Measurements from ENCODE around the gene MBD3L2.

GRCh38 chr19:6458622-6459440 is 761 bp downstream of the SLC25A23 start:
- PRO-cap, result no peak
CAGE:
- cytosol, long polyA minus RNA, result no peak
- cytosol, long polyA plus RNA, result no peak
- long polyA plus RNA, result no peak
- nucleus, long polyA minus RNA, result no peak
- nucleus, long polyA plus RNA, result no peak

DNA sequence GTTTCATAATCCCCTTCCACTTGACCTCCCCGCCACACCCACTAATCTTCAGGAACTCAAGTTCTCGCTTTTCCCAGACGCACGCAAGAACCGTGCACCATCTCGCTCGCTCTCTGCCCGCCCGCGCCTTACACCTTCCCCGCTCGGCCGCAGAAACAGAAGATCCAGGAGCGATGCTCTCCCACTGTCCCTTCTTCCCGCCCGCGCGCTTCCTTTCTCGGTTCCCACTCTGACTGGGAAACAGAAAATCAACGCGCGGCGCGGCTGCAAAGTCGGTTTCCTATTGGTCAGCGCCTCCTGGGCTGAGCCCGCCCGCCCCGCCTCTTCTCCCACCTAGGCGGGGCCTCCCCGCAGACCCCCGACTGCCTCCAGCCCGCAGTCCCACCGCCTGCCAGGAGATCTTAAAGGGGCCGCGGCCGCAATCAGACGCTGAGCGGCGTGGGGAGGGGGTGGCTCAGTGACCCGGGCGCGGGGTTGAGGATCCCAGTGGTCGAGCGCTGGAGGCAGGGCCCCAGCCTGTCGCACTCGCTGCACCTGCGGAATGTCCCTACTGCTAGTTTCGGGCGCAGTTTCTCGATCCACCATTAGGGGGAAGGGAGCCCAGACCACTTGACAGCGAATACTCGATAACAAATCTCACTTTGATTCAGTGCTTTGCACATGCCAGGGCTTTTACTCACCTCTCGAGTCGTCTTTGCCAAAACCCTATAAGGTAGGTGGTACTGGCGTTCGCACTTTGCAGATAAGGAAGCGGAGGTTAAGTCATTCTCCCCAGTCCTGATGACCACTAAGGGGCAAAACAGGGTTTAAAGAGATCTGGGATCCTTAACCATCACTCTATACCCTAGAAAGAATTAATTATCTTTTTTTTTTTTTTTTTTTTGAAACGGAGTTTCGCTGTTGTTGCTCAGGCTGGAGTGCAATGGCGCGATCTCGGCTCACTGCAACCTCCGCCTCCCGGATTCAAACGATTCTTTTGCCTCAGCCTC is 767 bp upstream of the SLC25A23 start:
- PRO-cap, result no peak
CAGE:
- cytosol, long polyA minus RNA, result no peak
- cytosol, long polyA plus RNA, result no peak
- long polyA plus RNA, result no peak
- nucleus, long polyA minus RNA, result no peak
- nucleus, long polyA plus RNA, result no peak

DNA sequence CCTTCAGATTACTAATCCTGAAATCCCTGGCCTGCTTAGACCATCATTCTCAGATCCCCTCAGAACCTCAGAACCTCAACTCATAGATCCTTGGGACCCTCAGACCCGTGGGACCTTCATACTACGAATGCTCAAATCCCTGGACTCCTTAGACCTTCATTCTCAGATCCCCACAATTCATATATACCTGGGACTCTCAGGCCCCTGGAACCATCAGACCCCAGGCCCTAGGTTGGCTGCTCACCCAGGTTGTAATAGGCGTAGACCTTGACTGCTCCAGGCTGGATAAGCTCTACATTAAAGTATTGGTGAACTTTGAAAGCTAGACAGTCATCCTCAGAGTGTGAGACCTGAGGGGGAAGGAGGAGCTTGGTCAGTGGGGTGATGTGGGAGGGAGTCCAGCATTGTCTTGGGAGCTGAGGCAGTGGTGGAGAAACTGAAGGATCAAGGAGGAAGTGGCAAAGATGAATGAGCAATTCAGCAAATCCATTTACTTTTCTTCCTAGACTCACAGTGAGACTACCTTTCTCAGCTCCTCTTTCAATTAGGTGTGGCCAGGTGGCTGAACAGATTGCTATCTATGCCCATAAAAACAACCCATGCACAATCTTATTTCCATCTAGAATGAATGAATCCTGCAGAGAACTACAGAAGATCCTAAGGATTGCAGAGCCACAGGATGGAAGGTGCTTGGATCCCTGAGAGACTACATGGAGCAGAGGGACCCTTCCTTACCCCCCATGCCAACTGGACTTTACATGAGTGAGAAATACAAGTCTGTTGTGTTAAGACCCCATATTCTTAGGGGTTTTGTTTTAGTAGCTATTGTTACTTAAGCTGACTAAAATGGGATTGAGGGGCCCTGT is 10.2 kb upstream of the TNFSF14 start:
- PRO-cap, result no peak
CAGE:
- cytosol, long polyA minus RNA, result no peak
- cytosol, long polyA plus RNA, result no peak
- long polyA plus RNA, result no peak
- nucleus, long polyA minus RNA, result no peak
- nucleus, long polyA plus RNA, result no peak

DNA sequence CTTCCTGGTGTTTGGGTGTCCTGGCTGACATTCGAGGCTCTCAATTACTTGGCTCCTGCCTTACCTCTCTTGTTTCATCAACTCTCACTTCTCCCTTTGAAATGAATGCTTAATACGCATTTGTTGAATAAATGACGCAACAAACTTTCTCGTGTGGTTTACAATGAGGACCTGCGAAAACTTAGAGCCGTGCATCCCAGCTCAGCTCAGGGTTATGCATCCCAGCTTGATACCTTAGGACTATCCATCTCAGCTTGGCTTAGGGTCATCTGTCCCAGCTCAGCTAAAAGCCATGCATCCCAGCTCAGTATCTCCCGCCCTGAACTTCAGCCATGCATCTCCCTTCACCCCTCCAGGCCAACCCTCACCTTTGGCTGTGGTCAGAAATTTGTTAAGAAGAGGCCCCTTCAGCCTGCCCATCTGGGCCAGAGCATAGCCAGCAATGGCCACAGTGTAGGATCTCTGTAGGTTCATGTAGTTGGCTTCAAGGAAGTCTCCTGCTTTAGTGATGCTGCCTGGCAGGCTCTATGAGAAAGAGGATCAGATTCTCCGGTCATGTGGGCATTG is 16.5 kb upstream of the TNFSF14 start:
- PRO-cap, result no peak
CAGE:
- cytosol, long polyA minus RNA, result no peak
- cytosol, long polyA plus RNA, result no peak
- long polyA plus RNA, result no peak
- nucleus, long polyA minus RNA, result no peak
- nucleus, long polyA plus RNA, result no peak

DNA sequence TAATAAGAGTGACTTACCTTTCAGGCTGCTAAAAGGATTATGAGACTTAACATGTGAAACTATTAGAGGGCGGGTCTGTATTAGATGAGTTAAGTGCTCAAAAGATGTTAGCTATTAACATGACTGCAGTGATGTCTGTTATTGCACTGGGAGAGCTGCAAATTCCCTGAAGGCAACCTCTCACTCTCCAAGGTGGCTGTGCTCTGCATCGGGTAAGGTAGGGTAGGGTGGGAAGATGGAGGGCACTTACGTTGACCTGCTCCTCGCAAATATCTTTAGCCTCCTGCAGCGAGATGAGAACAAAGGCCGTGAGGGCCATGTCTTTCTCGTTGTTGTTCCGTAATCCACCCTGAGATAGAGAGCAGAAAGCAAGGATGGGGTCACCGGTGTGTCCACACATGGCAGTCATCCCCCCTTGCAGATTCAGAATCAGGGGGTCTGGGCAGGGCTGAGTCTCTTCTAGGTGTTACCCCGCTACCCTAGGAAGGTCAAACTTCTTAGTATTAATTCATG is 20.5 kb upstream of the TNFSF14 start:
- PRO-cap, result no peak
CAGE:
- cytosol, long polyA minus RNA, result no peak
- cytosol, long polyA plus RNA, result no peak
- long polyA plus RNA, result no peak
- nucleus, long polyA minus RNA, result no peak
- nucleus, long polyA plus RNA, result no peak

GRCh38 chr19:6744909-6745375 is 5.5 kb downstream of the TRIP10 start:
- PRO-cap, result no peak
CAGE:
- cytosol, long polyA minus RNA, result no peak
- cytosol, long polyA plus RNA, result no peak
- long polyA plus RNA, result no peak
- nucleus, long polyA minus RNA, result no peak
- nucleus, long polyA plus RNA, result no peak

DNA sequence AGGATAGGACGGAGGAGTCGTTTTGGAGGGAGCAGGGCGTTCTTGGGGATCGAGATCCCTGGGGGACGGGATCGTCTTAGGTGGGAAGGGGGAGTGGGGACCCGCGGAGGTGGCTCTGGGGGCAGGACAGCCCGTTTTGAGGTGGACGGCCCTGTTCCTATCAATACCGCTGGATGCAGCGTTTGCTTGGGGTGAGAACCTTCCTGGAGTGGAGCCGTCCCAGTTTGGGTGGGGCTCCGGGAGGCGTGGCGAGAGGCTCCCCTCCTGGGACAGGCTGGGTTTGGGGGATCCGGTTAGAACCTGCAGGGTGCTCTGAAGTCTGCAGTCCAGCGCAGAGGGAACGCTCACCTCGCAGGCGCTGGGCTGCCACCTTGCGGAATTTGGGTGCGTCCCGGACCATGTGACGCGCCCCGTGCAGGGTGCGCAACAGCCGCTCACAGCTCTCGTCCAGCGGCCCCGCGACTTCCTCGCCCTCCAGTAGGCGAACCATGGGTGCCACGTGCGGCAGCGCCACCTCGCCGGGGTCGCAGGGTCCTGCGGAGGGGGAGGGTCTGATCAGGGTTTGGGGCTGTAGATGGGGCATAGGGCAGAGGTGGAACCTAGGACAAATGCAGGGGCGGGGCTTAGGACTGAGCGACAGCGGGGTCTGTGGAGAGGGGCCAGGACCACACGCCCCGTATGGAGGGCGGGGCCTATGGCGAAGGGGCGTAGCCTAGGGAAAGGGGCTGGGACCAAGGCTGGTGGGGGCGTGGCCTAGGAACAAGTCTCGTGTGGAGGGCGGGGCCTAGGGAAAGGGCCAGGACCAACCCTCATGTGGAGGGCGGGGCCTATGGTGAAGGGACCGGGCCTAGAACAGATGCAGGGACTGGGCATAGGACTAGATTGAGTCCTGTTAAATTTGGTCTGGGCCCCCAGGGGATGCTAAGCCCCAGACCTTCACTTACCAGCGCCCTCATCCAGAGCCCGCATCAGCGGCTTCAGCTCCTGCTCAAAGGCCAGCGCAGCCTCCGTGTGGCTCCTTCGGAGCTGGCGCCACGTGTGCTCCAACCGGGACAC is 13.8 kb downstream of the SH2D3A start:
- PRO-cap, result no peak
CAGE:
- cytosol, long polyA minus RNA, result no peak
- cytosol, long polyA plus RNA, result no peak
- long polyA plus RNA, result no peak
- nucleus, long polyA minus RNA, result no peak
- nucleus, long polyA plus RNA, result no peak

DNA sequence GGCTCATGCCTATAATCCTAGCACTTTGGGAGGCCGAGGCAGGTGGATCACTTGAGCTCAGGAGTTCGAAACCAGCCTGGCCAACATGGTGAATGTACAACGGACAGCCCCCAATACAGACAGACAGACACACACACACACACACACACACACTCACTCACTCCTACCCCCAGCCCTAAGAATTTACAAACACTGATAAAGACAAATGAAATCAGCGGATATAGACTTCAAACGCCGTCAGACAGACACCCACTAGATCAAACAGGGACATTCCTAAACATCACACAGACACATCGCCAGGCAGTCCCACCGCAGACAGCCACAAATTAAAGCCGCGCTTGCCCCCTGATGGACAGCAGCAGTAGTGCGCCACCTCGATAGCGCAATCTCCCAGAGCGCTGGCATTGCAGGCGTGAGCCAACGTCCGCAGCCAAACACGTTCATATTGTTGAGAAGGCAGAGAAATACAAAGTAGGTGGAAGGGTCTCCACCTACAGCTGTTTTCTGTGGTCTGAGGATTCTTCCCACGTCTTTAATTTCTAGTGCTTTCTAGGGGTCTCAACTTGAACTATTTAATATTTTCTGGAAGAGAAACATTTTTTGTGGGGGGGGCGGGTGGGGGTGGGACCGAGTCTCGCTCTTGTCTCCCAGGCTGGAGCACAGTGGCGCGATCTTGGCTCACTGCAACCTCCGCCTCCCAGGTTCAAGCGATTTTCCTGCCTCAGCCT is 24.6 kb upstream of the ADGRE1 start:
- PRO-cap, result no peak
CAGE:
- cytosol, long polyA minus RNA, result no peak
- cytosol, long polyA plus RNA, result no peak
- long polyA plus RNA, result no peak
- nucleus, long polyA minus RNA, result no peak
- nucleus, long polyA plus RNA, result no peak

DNA sequence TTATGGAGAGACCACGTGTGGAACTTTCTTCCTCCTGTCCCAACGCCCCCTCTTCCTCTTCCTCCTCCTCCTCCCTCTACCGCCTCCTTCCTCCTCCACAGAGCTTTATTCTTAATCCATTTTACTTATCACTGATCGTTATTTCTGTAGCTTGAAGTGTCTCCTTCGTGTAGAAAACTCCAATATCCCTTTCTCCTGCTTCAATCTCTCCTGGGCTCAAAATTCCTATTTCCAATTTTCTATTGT is 53.5 kb downstream of the MBD3L2B start:
- PRO-cap, result unidirectional peak, minus-strand start at position 101 of the sequence
CAGE:
- cytosol, long polyA minus RNA, result no peak
- cytosol, long polyA plus RNA, result no peak
- long polyA plus RNA, result no peak
- nucleus, long polyA minus RNA, result no peak
- nucleus, long polyA plus RNA, result no peak

GRCh38 chr19:7048981-7049520 is at the start of gene MBD3L2:
Gene MBD3L2, plus strand, starts transcription at chr19:7049321.
- PRO-cap, result no peak
CAGE:
- cytosol, long polyA minus RNA, result no peak
- cytosol, long polyA plus RNA, result no peak
- long polyA plus RNA, result no peak
- nucleus, long polyA minus RNA, result no peak
- nucleus, long polyA plus RNA, result no peak

- PRO-cap, result bidirectional peak, plus-strand start at chr19:7099282, minus-strand start at chr19:7099206; unidirectional peak, minus-strand start at chr19:7099499; unidirectional peak, minus-strand start at chr19:7099545
CAGE:
- cytosol, long polyA minus RNA, result no peak
- cytosol, long polyA plus RNA, result no peak
- long polyA plus RNA, result no peak
- nucleus, long polyA minus RNA, result start-site peak on the minus strand at chr19:7099006-7099030, 5 reads; start-site peak on the minus strand at chr19:7099532-7099549, 7 reads
- nucleus, long polyA plus RNA, result no peak
These were observed 29.5 kb downstream of the ZNF557 start for GRCh38 chr19:7098699-7099760.

DNA sequence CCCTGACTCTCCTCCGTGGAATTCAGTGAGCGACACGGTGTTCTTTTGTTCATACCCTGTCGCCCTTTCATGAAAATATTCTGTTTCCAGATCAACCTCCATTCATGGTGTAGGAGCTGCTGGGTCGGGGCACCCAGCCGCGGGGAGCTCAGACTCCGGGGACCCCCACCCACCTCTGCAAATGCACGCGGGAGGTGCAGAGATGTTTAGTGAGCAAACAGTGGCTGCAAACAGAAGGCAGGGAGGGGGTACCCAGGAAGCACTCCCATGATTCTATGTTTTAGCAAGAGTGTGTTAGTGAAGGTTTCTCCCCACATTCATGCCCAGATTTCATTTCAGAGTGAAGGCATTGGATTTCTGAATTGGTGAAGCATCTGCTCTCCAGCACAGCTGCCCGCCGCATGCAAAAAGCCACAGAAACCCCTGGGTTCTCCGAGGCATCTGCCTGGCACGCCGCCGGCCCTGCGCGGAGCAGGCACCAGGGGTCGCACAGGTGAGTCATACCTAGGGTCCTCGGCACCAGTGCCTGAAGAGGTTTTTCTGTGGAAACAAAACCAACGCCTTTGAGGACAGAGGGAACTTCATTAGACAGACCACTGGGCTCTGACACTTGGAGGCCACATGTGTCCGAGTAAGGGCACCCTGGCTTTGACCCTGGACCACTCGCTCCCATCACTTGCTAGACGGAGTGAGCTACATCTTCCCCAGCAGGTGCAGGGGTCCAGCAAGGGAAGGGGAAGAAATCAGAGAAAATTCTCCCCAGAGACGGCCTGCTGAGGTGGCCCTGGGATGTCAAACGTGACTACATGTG is 80.7 kb downstream of the ZNF557 start:
- PRO-cap, result no peak
CAGE:
- cytosol, long polyA minus RNA, result no peak
- cytosol, long polyA plus RNA, result no peak
- long polyA plus RNA, result no peak
- nucleus, long polyA minus RNA, result no peak
- nucleus, long polyA plus RNA, result no peak

GRCh38 chr19:7267128-7267916 is 26.9 kb downstream of the INSR start:
- PRO-cap, result no peak
CAGE:
- cytosol, long polyA minus RNA, result no peak
- cytosol, long polyA plus RNA, result no peak
- long polyA plus RNA, result no peak
- nucleus, long polyA minus RNA, result no peak
- nucleus, long polyA plus RNA, result no peak

- PRO-cap, result no peak
CAGE:
- cytosol, long polyA minus RNA, result no peak
- cytosol, long polyA plus RNA, result no peak
- long polyA plus RNA, result no peak
- nucleus, long polyA minus RNA, result no peak
- nucleus, long polyA plus RNA, result no peak
These were observed 18.4 kb upstream of the ARHGEF18 start for GRCh38 chr19:7330419-7330618.

DNA sequence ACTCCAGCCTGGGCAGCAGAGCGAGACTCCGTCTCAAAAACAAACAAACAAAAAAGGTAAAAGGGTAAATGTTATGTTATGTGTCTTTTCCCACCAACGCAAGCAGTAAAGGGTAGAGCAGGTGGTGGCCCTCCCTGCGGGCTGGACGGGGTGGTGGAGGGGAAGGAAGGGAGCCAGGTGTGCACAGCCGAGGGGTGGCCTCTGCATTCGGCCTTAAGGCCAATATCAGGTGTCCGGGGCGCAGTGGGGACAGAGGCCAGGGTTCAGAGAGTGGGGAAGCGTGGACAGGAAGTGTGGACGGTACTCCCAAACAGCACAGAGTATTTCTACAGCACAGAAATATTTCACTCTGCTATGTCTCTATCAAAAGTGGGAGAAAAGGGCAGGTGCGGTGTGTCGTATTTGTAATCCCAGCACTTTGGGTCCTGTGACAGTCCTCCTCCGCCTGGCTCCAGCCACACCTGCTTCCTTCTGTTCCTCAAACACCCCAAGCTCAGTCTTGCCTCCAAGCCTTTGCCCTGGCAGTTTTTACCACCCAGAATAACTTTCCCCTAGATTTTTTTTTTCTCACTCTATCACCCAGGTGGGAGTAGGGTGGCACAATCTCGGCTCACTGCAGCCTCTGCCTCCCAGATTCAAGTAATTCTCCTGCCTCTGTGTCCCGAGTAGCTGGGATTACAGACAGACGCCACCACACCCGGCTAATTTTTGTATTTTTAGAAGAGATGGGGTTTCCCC is 3.8 kb upstream of the ARHGEF18 start:
- PRO-cap, result no peak
CAGE:
- cytosol, long polyA minus RNA, result no peak
- cytosol, long polyA plus RNA, result no peak
- long polyA plus RNA, result no peak
- nucleus, long polyA minus RNA, result no peak
- nucleus, long polyA plus RNA, result no peak

- PRO-cap, result bidirectional peak, plus-strand start at chr19:7395206, minus-strand start at chr19:7395020
CAGE:
- cytosol, long polyA minus RNA, result start-site peak on the plus strand at chr19:7395120-7395176, 94 reads
- cytosol, long polyA plus RNA, result no peak
- long polyA plus RNA, result no peak
- nucleus, long polyA minus RNA, result start-site peak on the plus strand at chr19:7395128-7395185, 251 reads
- nucleus, long polyA plus RNA, result no peak
These were observed 46.0 kb downstream of the ARHGEF18 start for GRCh38 chr19:7394571-7395282.

- PRO-cap, result unidirectional peak, plus-strand start at chr19:7483424
CAGE:
- cytosol, long polyA minus RNA, result no peak
- cytosol, long polyA plus RNA, result no peak
- long polyA plus RNA, result no peak
- nucleus, long polyA minus RNA, result no peak
- nucleus, long polyA plus RNA, result no peak
These were observed 5.8 kb downstream of the PEX11G start for GRCh38 chr19:7482735-7483684.

DNA sequence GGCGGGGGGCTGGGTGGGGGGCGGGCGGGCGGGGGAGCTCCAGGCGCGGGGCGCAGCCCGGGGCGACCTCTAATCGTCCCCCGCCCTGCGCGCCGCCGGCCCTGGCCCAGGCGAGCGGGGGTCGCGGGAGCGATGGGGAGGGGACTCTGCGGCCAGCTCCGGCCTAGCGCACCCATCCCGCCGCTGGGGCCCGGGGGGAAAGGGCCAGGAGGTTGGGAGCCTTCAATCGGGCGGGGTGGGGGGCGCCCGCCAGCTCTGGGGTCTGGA is 311 bp downstream of the ZNF358 start:
- PRO-cap, result bidirectional peak, plus-strand start at position 183 of the sequence, minus-strand start at position 185 of the sequence
CAGE:
- cytosol, long polyA minus RNA, result no peak
- cytosol, long polyA plus RNA, result no peak
- long polyA plus RNA, result no peak
- nucleus, long polyA minus RNA, result no peak
- nucleus, long polyA plus RNA, result no peak

DNA sequence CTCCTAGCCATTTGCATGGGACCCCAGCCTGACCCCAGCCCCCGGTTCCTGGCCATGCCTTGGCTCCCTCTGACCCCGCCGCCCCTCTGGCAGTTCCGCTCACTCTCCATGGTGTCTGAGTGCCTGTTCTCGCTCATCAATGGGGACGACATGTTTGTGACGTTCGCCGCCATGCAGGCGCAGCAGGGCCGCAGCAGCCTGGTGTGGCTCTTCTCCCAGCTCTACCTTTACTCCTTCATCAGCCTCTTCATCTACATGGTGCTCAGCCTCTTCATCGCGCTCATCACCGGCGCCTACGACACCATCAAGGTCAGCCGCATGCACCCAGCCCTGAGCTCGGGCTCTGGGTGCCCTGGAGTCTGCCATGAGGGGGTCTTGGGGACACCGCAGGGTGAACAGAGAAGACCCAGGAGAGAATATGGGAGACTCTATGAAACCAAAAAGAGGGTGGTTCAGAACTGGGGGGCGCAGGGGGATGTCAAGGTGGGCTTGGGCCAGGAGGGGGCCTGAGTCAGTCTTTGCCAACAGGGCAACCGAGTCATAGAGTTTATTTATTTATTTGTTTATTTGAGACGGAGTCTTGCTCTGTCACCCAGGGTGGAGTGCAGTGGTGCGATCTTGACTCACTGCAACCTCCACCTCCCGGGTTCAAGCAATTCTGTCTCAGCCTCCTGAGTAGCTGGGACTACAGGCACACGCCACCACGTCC is 5.2 kb upstream of the PNPLA6 start:
- PRO-cap, result no peak
CAGE:
- cytosol, long polyA minus RNA, result no peak
- cytosol, long polyA plus RNA, result no peak
- long polyA plus RNA, result no peak
- nucleus, long polyA minus RNA, result no peak
- nucleus, long polyA plus RNA, result no peak

- PRO-cap, result bidirectional peak, plus-strand start at chr19:7534751, minus-strand start at chr19:7534614
CAGE:
- cytosol, long polyA minus RNA, result start-site peak on the plus strand at chr19:7534685-7534752, 21 reads
- cytosol, long polyA plus RNA, result start-site peak on the plus strand at chr19:7534717-7534796, 59 and 67 reads in 2 replicates
- long polyA plus RNA, result start-site peak on the plus strand at chr19:7534719-7534772, 95 and 78 reads in 2 replicates
- nucleus, long polyA minus RNA, result start-site peak on the plus strand at chr19:7534720-7534752, 169 reads
- nucleus, long polyA plus RNA, result start-site peak on the plus strand at chr19:7534717-7534752, 131 and 59 reads in 2 replicates
These were observed 1.1 kb upstream of the PNPLA6 start for GRCh38 chr19:7534396-7534833.